Measurements from ENCODE around the genes SEC23IP, DMBT1 and C10orf88.

DNA sequence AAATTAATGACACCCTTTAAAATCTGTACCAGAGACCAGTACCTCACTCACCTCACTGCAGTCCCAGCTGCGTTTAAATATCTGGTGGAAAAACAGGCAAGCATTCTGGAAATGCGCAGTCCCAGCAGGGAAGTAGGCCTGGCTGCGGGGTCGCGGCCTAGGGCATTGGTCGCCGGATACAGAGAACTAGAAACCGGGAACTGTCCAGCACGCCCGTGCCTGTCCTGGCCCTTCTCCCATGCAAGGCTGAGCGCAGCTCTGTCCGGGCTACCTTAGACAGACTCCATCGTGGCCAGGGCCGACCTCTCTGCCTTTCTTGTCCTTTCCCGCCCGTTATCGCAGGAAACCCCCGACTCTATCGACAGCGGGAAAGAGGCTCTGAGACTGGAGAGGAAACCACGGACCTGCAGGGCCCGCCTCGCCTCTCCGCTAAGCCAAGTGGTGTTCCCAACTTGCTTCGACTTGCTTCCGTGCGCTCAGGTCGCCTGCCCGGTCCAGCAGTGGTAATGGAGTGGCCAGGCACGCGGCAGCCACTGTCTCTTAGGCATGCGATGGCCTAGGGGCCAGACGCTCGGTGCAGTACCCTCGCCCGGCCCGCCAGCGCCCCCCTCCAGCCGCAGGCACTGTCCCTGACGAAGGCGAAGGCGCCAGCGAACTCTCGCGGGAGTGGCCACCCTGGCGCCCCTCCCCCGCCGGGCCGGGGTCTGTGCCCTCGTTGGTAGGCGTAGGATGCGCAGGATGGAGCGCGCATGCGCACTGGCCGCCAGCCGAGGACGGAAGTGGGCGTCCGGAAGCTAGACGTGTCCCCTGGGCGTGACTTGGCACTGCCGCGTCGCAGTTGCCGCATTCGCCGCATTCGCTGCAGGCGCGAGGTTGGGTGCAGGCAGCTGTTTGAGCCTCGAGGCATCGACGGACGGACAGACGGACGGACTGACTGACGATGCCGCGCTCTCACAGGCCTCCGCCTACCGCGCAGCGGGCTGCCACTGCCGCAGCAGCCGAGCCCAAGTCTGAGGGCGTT lies 54.5 kb downstream of the MCMBP start:
- RAMPAGE, long total RNA: no peak
- RRBS: 27% methylated on average over 14 of the region's 87 CpGs

GRCh38 chr10:119871898-119872751 lies 518 bp downstream of the MCMBP start:
- RAMPAGE, long total RNA: no peak
- RRBS: under 1% methylated on average over 21 of the region's 85 CpGs

DNA sequence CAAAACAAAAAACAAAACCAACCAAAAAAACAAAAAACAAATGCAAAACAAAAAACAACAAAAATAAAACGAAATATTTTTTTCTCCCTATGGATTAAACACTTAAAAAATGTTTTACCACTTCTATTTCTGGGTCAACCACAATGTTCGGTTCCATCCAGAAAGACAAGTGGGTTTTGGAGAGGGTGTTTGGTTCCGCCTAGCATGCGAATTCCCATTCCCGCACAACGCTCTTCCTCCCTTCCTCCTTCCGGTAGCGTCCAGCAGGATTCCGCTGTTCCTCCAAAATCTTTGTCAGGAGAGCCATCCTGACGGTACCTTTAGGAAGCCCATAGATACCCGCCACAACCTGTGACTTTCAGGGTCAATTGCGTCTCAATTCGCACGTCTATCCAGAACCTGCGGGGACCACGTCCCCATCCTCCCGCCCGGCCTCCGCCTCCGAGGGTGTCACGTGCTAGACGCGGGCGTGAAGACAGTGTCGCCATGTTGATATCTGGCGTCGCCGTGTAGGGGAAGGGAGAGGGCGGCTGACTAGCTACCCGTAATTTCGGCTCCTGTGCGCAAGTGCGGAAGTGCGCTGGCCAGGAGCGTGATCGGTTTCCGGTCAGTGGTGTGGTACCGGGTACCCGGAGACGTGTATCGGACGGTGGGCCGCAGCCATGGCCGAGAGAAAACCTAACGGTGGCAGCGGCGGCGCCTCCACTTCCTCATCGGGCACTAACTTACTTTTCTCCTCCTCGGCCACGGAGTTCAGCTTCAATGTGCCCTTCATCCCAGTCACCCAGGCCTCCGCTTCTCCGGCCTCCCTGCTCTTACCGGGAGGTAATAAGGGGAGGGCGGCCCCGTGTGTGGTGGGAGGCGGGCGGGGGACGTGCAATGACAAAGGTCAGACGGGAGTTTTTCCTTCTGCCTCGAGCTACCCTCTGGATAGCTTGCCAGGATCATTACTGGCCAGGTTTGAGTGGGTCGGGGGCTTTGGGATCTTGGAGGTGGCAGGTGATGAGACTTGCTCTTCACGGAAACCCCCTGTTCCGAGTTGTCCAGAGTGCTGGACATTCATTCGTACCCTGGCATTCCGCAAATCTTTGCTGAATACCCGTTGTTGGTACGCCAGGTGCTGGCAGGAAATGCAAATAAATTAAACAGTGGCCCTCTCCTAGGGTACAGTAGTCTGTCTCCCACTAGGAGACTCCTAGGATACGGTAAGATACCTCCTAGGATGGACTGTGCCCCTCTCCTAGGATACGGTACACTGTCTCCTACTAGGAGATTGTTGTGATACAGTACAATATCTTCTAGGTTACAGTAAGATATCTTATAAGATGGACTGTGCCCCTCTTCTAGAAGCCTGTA lies at the start of gene SEC23IP:
Gene SEC23IP, plus strand, starts transcription at position 610 of the 1,356 bp plus-strand sequence.
- RAMPAGE, long total RNA: start-site peak on the plus strand centred at position 628 of the sequence, 44 bp wide, 177 and 335 reads in 2 replicates
- RRBS: no CpG with 5 or more reads among the region's 70 CpGs

DNA sequence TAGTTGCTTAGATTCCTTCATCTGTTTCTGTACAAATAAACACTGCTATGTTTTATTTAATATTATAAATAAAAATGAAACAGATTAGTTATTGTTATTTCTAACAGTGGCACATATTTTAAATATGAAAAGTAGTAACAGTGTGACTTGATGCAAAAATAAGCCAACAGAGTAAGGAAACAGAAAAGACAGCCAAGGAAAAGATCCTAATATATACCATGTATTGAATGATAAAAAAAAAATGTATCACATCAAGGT lies 169.7 kb upstream of the WDR11 start:
- RAMPAGE, long total RNA: no peak

DNA sequence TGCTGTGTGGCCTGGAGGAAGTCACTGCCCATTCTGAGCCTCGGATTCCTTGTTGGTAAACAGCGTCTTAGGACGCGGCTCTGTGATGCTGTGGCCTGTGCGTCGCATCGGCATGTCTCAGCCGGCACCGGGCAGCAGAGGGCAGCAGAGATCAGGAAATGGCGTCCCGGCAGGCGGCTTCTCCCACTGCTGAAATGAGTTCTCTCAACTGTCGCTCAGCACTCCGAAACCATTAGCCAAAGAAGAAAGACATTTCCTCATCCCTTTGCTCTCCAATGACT lies 91.6 kb downstream of the WDR11 start:
- RAMPAGE, long total RNA: no peak
- RRBS: 0% methylated on average over 2 of the region's 14 CpGs

DNA sequence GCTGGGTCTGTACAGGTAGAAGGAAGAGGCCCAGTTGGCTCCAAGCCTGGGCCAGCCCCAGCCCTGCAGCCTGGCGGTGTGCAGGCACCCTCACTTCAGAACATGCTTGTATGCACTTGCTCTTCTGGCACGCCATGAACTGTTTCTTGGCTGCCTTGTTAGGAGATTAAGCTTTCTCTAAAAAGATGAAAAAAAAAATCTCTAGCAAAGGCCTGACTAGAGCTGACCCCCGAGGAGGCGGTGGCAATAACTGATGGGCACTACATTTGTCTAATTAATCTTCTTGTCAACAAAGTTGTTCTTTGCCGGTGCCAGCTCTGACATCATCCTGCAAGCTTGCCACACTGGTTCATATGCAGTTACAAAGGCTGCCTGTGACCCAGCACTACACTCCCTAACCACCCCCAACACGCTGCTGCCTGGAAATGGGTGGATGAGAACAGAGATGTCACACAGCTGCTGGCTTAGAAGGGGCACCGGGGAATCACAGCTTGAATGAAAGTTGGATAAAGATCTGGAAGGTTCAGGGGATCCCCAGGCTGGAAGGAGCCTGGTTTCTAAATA lies 94.8 kb downstream of the WDR11 start:
- RAMPAGE, long total RNA: no peak
- RRBS: no CpG with 5 or more reads among the region's 7 CpGs

- RAMPAGE, long total RNA: no peak
- RRBS: no CpG with 5 or more reads among the region's 6 CpGs
These were observed 129.5 kb downstream of the WDR11 start for GRCh38 chr10:120980582-120981085.

DNA sequence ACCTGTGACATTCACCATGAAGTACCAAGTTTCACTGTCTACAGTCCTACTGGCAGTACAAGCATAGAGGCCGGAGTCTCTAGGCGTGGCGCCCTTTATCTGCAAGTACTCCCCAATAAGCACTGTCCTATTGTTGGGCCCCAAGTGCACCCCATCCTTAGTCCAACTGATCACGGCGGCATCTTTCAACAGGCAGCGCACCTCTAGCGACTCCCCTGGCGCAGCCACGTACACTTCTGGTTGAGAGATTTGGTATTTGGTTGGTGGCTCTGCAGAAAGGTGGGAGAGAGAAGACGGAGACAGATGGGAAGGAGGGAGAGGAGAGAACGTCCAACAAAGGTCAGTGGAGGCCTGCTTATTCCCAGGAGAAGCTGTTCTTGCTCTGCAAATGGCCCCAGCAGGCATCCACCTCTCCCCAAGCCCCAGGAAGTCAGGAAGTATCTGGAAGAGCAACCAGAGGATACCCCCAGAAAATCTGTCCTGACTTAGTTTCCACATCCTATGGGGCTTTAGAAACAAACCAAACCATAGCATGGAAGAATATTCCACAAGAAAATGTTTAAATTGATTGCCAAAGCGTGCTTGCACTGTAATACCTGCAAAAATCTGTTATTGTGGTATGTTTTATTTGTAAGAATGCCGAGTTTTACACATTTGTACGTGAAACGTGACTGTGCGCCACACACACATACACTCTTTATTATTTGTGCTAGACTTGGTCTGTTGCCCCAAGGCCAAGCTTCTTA lies 32.6 kb downstream of the FGFR2 start:
- RAMPAGE, long total RNA: no peak
- RRBS: no CpG with 5 or more reads among the region's 16 CpGs

DNA sequence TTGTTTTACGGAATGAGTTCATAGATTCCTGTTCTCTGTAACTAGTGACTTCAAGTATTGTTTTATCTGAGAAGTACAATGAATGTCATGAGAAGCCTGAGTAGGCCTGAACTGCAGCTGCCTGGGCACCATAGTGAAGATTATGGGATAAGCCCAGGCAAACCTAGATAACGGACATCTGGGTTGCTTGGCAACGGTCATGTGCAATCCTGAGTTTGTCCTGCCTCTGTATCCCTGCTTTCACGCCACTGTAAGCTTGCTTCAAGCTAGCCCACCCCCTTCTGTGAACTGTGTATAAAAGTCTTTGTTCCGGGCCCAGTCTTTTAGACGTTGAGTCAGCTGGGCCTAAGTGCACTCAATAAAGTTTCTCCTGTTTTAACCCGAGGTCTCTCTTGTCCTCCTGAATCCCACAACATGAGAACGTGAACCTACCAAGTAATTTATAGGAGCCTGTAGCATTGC lies 6.3 kb downstream of the ATE1 start:
- RAMPAGE, long total RNA: no peak
- RRBS: no CpG with 5 or more reads among the region's 8 CpGs

GRCh38 chr10:121928860-121929084 lies 941 bp upstream of the ATE1 start:
- RAMPAGE, long total RNA: no peak
- RRBS: no CpG with 5 or more reads among the region's 2 CpGs

GRCh38 chr10:121987757-121988122 lies 1.2 kb upstream of the TACC2 start:
- RAMPAGE, long total RNA: no peak
- RRBS: no CpG with 5 or more reads among the region's 6 CpGs

- RAMPAGE, long total RNA: no peak
- RRBS: no CpG with 5 or more reads among the region's 11 CpGs
These were observed 131.2 kb upstream of the BTBD16 start for GRCh38 chr10:122139767-122140384.

- RAMPAGE, long total RNA: no peak
- RRBS: 9% methylated on average over 3 of the region's 26 CpGs
These were observed 108.2 kb upstream of the BTBD16 start for GRCh38 chr10:122162778-122163369.

DNA sequence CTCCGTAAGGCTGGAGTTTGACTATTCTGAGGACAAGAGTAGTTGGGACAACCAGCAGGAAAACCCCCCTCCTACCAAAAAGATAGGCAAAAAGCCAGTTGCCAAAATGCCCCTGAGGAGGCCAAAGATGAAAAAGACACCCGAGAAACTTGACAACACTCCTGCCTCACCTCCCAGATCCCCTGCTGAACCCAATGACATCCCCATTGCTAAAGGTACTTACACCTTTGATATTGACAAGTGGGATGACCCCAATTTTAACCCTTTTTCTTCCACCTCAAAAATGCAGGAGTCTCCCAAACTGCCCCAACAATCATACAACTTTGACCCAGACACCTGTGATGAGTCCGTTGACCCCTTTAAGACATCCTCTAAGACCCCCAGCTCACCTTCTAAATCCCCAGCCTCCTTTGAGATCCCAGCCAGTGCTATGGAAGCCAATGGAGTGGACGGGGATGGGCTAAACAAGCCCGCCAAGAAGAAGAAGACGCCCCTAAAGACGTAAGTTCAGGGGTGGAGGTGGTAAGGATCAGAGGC lies 59.8 kb upstream of the BTBD16 start:
- RAMPAGE, long total RNA: no peak
- RRBS: no CpG with 5 or more reads among the region's 7 CpGs

GRCh38 chr10:122374151-122374514 lies 375 bp upstream of the PLEKHA1 start:
- RAMPAGE, long total RNA: no peak
- RRBS: 0% methylated on average over 5 of the region's 18 CpGs

GRCh38 chr10:122375586-122375786 lies 978 bp downstream of the PLEKHA1 start:
- RAMPAGE, long total RNA: no peak
- RRBS: no CpG with 5 or more reads among the region's 6 CpGs

GRCh38 chr10:122380907-122381389 lies 6.4 kb downstream of the PLEKHA1 start:
- RAMPAGE, long total RNA: no peak
- RRBS: no CpG with 5 or more reads among the region's 2 CpGs

GRCh38 chr10:122560676-122560875 lies at the start of gene DMBT1:
TSS of gene DMBT1 (plus strand) at chr10:122560754.
- RAMPAGE, long total RNA: no peak
- RRBS: no CpG with 5 or more reads among the region's 1 CpG

GRCh38 chr10:122953672-122954735 lies at the start of gene C10orf88:
TSS of gene C10orf88 (minus strand) at chr10:122954227.
- RAMPAGE, long total RNA: start-site peak on the minus strand at chr10:122954187-122954204, 39 and 24 reads in 2 replicates; start-site peak on the plus strand at chr10:122954452-122954476, 46 and 26 reads in 2 replicates
- RRBS: 2% methylated on average over 20 of the region's 91 CpGs

DNA sequence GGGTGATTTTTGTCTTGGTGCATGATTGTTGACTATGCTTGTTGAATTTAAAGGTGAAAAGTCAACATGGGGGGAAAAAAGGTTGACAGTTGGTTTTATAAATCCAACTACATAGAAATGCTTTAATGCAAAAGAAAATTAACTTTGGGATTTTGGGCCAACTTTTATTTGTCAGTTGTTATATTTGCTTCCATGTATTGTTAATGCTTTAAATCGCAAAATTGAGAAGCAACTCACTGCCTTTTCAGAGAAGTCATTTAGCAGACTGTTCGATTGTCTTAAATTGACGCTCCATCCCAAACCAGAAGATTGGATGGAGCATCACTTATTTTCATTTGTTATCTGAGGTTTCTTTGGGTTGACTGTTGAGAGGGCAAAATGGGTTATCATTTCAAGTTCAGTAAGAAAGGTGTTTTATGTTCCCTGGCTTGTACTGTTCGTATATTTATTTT lies 3.7 kb downstream of the BUB3 start:
- RAMPAGE, long total RNA: no peak
- RRBS: no CpG with 5 or more reads among the region's 4 CpGs